Glomerular endothelial cell (primary cell): ENCODE measurements around a stretch of chr15.

GRCh38 chr15:50857729-50858198 is 50.7 kb upstream of the AP4E1 start:
- RAMPAGE, long total RNA: no peak

GRCh38 chr15:51331938-51332776 is 6.2 kb downstream of the CYP19A1 start:
- RAMPAGE, long total RNA: no peak

- RAMPAGE, long total RNA: no peak
Measured at GRCh38 chr15:51724695-51725162, 12.7 kb downstream of the LYSMD2 start.

- RAMPAGE, long total RNA: no peak
Measured at GRCh38 chr15:51837793-51838174, 8.3 kb downstream of the TMOD3 start.

- RAMPAGE, long total RNA: no peak
Measured at GRCh38 chr15:51874473-51875033, 45.1 kb downstream of the TMOD3 start.

- RAMPAGE, long total RNA: no peak
Measured at GRCh38 chr15:51907606-51907828, 64.1 kb downstream of the LEO1 start.

GRCh38 chr15:52031472-52032065 is 12.6 kb downstream of the MAPK6 start:
- RAMPAGE, long total RNA: no peak

DNA sequence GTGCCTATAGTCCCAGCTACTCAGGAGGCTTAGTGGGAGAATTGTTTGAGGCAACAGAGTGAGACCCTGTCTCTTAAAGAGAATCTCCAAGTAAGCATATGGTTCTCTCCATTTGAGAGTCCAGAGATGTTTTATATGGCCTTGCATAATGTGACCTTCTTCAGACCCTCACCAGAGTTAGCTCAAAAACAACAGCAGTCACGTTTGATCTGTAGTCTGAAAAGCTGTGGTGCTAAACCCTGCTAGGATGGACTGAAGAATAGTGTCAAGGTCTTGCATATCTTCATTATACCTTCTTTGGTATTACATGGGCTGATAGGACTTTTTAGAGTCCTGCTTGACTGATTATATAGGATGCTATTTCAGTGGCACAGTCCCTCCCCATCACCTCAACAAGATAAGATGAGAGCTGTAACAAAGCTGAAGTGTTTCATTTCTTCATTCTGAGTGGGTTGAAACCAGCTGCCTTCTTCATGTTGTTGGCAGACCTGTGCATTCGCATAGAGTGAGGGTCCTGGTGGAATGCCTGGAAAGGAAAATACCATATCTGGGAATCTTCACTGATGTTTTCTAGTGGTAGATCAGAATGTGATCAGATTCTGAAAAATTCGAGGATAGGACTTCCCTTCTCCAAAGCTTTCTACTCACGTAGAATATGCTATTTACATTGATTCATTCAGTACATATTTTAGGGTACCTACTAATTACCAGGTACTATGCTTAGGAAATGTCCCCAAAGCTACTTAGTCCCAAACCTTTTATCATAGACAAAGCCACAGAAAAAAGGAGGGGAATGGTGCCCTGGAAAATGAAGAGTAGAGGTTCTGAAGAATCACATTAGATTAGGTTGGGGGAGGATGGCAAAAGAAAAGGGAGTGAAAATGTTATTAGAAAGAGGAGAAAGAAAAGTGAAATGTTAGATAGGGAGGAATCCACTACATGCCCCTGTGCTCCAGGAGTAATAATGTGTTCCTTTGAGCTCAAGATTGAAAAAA is 18.4 kb downstream of the MAPK6 start:
- RAMPAGE, long total RNA: no peak

DNA sequence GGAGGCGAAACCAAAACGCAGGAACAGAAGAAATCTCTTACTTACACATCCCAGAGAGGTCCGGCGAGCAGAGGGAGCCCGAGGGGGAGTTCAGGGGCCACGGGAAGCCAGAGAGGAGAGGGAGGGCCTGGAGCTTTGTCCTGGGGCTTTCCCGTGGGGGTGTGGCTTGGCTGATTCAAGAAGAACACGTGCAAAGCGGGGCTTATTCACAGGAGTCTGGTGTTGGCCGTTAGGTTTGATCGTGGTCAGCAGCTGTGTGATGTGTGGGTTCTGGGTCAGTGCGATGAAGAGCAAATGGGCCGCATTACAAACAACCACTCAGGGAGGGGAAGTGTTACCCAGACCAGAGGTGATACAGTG is 12.2 kb downstream of the BCL2L10 start:
- RAMPAGE, long total RNA: no peak

DNA sequence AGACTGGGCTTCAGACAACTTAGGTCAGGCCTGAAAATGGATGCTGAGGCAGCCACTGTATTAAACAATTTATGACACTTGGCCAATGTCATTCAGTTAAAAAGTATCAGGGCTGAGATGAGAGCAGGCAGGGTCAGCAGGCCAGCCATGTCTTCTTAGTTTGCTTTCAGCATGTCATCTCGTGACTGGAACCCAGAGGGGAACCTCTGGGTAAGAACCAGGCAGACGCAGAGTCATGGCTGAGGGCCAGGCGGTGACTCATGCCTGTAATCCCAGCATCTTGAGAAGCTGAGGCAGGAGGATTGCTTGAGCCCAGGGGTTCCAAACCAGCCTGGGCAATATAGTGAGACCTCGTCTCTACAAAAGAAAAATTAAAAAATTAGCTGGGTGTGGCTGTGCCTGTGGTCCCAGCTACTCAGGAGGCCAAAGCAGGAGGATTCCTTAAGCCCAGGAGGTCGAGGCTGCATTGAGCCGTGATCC is 11.8 kb downstream of the BCL2L10 start:
- RAMPAGE, long total RNA: no peak

- RAMPAGE, long total RNA: no peak
Measured at GRCh38 chr15:52115835-52116561, 3.4 kb upstream of the BCL2L10 start.

GRCh38 chr15:52136939-52137947 is 24.7 kb upstream of the BCL2L10 start:
- RAMPAGE, long total RNA: no peak

DNA sequence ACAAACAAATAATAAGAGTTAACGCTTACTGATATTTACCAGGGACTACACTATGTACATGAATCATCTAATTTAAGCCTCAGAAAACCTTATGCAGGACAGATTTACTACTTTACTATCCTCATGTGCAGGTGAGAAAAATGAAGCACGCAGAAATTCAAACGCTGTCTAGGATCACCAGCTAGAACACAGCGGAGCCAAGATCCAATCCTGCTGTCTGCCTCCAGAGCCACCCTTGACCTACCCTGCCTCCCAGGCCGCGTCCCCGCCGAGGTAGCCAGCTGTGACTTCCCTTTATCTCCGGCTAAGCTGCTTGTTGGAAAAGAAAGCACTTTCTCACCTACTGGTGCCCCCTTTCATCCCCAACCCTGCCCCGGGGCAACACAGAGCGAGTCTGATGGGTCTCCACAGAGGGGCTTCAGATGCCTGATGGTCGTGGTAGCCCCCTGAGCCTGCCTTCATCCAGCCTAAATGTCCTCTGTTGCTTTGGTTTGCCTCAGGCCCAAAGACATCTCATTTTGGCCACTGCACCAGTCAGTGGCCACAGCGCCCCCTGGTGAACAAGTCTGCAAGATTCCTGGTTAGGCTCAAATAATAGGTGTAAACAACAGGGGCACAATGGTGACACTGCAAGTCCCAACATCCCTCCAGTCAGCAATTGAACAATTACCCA is 27.0 kb upstream of the BCL2L10 start:
- RAMPAGE, long total RNA: no peak

DNA sequence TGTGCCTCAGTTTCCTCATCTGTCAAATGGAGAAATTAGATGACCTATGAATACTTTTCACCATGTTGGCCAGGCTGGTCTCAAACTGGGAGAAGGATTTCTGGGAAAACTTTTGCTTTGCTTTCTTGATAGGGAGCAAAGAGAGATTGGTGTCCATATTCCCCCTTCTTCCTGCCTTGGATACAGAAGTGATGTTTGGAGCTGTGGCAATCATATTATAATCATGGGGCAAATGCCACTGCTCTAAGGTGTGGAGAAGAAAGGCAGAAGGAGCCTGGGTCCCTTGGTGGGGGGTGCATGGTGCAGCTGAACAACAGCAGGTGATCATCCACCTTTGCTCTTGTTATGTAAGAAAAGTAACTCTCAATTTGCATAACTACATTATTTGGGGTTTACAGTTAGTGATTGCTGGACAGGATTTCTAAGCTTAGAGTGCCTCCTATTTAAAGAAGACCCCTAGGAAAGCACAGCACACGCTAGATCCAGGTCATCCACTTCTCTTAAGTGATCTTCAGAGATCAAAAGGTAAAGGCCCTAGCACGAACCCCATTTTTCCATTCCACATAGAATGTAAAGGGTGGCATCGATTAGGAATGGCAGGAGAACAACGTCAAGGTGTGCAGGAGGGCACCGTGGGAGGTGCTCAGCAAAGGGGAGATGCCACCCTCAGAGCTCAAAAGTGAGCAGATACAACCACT is 12.8 kb downstream of the GNB5 start:
- RAMPAGE, long total RNA: no peak

GRCh38 chr15:52179150-52180203 is 11.7 kb downstream of the GNB5 start:
- RAMPAGE, long total RNA: start-site peak on the minus strand at chr15:52179945-52179963, 61 and 71 reads in 2 replicates

DNA sequence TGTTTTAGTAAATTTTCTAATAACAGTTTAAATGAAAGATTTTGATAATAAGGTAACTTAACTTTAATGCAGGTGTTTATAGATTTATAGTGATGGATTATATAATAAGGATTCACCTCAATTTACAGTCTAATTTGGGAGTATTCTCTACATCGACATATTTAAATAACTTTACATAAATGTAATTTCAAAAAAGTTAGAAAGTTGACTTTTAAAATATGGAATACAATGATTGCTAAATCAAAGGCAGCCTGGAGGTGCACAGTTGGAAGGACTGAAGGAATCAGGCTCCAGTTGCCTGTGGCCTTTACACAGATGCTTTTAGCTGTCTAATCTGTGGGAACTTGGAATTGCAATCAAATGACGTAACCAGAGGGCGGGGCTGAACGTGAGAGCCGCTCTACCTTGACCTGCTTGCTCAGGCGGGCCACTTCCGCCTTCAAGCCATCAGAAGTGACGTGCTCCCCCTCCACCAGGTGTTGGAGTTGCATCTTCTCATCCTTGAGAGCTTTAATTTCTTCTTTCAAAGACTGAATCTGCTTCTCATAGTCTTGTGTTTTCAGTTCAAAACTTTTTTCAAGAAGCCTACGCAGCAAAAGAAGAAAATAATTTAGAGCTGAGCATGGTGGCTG is 37.7 kb upstream of the GNB5 start:
- RAMPAGE, long total RNA: no peak

GRCh38 chr15:52289449-52290296 is 5.9 kb downstream of the MYO5C start:
- RAMPAGE, long total RNA: no peak

DNA sequence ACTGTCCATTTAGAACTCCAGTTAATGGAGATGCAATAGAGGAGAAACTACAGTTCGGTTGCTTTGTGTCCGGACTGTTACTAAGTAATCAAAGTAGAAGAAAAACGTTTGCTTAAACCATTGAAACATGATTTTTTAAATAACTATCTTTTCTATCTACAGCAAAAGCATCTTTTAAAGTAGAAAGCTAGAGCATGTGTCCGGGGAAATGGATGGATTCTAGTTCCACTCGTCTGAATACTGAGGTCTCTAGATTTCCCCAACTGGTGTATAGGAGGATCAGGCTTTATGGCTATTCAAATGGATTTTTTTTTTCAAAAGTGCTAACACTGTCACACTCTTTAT is 1.2 kb downstream of the MYO5C start:
- RAMPAGE, long total RNA: no peak

DNA sequence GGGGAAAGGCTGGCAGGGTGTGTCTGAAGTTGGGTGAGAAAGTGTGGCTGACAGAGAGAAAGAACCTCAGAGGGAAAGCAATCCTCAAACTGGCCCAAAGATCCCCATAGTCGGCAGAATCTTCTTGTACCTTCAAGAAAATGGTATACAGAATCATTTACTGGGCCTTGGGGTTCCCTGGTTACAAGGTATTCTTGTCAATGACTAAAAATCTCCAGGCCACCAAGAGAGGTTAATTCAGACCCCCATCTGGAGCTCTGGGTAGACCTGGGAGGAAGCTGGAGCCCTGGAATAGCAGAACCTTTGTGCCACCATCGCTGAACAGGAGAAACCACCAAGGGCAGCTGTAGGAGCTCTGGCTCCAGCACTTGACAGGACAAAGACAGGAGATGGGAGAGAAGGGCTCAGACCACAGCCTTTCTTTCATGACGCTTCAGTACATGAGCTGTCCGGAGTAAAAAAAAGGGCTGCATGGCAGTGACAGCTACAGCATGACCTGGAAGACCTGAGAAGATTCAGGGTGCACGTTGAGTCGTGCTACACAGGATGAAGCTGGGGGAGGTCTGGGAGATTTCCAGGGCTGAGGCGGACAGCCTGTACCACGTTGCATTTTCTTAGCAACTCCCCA is 15.2 kb upstream of the MYO5C start:
- RAMPAGE, long total RNA: no peak

GRCh38 chr15:52372081-52372489 is 76.5 kb upstream of the MYO5C start:
- RAMPAGE, long total RNA: no peak